Caco-2 (cell line): Measurements from ENCODE around the genes NPAS1 and GRIN2D.

DNA sequence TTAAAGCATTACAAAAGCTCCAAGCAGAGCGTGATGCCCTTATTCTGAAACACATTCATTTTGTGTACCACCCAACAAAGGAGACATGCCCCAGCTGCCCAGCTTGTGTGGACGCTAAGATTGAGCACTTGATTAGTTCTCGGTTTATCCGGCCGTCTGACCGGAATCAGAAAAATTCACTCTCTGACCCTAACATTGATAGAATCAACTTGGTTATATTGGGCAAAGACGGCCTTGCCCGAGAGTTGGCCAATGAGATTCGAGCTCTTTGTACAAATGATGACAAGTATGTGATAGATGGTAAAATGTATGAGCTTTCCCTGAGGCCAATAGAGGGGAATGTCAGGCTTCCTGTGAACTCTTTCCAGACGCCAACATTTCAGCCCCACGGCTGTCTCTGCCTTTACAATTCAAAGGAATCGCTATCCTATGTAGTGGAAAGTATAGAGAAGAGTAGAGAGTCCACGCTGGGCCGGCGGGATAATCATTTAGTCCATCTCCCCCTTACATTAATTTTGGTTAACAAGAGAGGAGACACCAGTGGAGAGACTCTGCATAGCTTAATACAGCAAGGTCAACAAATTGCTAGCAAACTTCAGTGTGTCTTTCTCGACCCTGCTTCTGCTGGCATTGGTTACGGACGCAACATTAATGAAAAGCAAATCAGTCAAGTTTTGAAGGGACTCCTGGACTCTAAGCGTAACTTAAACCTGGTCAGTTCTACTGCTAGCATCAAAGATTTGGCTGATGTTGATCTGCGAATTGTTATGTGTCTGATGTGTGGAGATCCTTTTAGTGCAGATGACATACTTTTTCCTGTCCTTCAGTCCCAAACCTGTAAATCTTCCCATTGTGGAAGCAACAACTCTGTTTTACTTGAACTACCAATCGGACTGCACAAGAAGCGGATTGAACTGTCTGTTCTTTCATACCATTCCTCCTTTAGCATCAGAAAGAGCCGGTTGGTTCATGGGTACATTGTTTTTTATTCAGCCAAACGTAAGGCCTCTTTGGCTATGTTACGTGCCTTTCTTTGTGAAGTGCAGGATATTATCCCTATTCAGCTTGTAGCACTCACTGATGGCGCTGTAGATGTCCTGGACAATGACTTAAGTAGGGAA lies 59.8 kb downstream of the ARHGAP35 start:
- PRO-cap: no peak
- RRBS: no CpG with 5 or more reads among the region's 26 CpGs

DNA sequence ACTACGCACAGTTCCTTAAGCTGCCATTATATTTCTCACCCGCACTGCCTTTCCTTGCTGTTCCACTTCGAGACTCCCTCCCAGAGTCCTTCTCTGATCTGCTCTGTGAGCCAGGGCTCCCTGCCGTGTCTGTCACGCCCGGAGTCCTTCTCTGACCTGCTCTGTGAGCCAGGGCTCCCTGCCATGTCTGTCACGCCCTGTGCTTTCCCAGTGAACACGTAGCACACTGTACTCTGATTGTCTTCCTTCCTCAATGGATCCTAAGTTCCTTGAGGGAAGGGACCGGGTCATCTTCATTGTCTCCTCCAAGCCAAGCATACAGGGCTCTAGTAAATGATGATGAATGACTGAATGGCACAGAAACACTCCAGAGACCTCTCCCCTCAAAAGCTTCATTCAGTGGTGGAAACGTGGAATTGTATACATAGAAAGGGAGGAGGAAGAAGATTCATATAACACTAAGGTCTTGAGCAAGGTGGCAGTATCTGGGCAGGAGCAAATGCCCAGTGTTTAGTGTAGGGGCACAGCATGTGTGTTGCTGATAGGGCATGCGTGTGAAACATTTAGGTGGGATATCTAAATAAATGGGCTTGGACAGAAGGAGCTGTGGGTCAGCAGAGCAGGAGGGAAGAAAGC lies 51.8 kb upstream of the NPAS1 start:
- PRO-cap: no peak
- RRBS: no CpG with 5 or more reads among the region's 11 CpGs

- PRO-cap: no peak
- RRBS: 97% methylated on average over 3 of the region's 19 CpGs
Measured at GRCh38 chr19:46992978-46993467, 26.6 kb upstream of the NPAS1 start.

DNA sequence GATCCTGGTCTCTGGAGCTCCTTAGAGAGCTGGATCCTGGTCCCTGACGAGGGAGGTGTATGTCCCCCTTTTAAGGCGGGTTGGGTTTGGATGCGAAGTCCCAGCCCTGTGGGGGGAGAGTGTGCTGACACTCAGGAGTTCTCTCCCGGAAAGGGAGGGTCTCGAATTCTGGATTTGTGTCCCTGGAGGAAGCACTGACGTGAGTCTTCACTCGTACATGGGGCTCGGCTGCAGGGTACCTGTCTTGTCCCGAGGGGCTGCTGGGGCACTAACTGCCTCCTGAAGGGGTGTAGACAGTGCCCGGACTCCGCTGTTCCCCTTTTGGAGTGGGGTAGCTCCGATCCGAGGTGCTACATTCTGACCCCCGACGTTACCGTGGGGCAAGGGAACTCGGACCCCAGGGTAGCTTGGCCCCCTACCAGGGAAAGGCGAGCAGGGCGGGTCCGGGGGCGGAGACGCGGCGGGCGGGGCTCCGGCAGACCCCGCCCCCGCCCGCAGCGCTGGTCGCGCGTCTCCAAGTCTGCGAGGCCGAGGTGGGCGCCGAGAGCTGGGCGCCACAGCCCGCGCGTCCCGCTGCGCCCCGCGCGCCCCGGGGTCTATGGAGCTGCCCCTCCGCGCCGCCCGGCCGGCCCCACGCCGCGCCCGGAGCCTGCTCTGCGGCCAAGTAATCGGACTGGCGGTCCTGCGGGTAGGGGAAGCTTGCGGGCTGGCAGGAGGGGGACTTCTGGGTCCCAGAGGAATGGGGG lies at the start of gene NPAS1:
NPAS1 (plus strand) TSS at position 528 of the 746 bp plus-strand sequence.
- PRO-cap: unidirectional peak, plus-strand start at position 517 of the sequence
- RRBS: 6% methylated on average over 16 of the region's 61 CpGs

GRCh38 chr19:47051685-47052207 lies 3.3 kb upstream of the TMEM160 start:
- PRO-cap: no peak
- RRBS: no CpG with 5 or more reads among the region's 9 CpGs

- PRO-cap: no peak
- RRBS: no CpG with 5 or more reads among the region's 10 CpGs
Measured at GRCh38 chr19:47093644-47094331, 19.8 kb downstream of the ZC3H4 start.

DNA sequence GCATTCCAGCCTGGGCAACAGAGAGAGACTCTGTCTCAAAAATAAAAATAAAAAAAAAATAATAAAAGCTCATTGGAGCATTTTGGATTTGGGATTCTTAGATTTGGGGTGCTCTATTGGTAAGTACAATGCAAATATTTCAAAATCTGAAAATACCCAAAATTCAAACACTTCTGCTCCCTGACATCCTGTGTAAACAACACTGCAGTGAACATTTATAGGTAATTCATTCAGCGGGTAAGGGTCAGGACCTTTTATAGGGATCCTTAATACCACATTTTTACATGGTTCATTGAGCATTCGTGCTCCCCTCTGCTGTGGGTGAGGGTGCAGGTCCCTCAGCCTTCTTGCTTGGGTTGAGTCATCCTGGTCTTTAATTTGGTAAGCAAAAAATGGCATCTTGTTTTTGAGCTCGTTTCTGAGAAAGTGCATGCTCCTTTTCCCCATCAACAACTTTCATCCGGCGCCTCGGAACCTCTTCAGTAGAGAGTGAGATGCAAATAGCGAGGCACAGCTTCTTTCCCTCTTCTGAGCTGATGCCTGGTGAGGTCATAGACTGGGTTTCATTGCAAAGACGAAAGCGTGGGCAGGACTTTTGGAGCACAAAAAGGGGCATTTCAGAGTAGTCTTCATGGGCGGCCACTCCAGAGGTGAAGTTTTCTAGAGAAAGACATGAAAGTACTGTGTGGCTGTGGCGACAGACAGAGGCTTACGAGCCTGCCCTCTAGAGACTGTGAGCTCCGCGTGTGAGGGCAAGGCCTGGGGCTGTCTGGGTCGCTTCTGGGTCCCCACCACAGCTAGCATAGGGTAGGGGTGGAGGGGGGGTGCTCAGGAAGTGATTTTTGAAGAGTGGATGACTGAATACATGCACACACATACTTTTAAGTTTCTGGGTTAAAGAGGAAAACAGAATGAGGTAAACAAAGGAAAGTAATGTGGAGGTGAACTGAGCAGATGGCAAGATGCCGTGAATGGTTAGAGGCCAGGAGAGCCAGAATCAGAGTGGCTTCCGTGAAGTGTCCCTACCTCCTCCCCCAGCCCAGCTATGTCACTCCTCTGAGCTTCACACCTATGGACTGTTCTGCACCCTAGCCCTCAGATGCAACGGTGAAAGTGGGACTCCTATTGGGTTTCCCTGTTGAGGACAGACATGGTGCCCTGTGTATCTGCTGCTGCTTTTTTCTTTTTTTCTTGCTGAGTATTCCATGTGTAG lies 44.4 kb downstream of the BBC3 start:
- PRO-cap: no peak
- RRBS: no CpG with 5 or more reads among the region's 18 CpGs

- PRO-cap: no peak
- RRBS: 3% methylated on average over 18 of the region's 33 CpGs
Measured at GRCh38 chr19:47256626-47257007, 292 bp downstream of the CCDC9 start.

GRCh38 chr19:47336735-47337378 lies 4.9 kb downstream of the C5AR2 start:
- PRO-cap: no peak
- RRBS: no CpG with 5 or more reads among the region's 8 CpGs

GRCh38 chr19:47429760-47430849 lies 10.8 kb upstream of the MEIS3 start:
- PRO-cap: no peak
- RRBS: 66% methylated on average over 13 of the region's 80 CpGs

- PRO-cap: no peak
- RRBS: no CpG with 5 or more reads among the region's 9 CpGs
Measured at GRCh38 chr19:47488949-47489375, 4.9 kb upstream of the KPTN start.

- PRO-cap: no peak
- RRBS: no CpG with 5 or more reads among the region's 16 CpGs
Measured at GRCh38 chr19:47507809-47508706, 6.8 kb downstream of the NAPA start.

- PRO-cap: bidirectional peak, plus-strand start at chr19:47609681, minus-strand start at chr19:47609554
- RRBS: 3% methylated on average over 34 of the region's 53 CpGs
Measured at GRCh38 chr19:47609328-47609957, 509 bp downstream of the BICRA start.

GRCh38 chr19:47736260-47736715 lies 9.1 kb upstream of the NOP53 start:
- PRO-cap: no peak
- RRBS: no CpG with 5 or more reads among the region's 5 CpGs

- PRO-cap: no peak
- RRBS: no CpG with 5 or more reads among the region's 14 CpGs
Measured at GRCh38 chr19:47748973-47749777, 3.8 kb downstream of the NOP53 start.

DNA sequence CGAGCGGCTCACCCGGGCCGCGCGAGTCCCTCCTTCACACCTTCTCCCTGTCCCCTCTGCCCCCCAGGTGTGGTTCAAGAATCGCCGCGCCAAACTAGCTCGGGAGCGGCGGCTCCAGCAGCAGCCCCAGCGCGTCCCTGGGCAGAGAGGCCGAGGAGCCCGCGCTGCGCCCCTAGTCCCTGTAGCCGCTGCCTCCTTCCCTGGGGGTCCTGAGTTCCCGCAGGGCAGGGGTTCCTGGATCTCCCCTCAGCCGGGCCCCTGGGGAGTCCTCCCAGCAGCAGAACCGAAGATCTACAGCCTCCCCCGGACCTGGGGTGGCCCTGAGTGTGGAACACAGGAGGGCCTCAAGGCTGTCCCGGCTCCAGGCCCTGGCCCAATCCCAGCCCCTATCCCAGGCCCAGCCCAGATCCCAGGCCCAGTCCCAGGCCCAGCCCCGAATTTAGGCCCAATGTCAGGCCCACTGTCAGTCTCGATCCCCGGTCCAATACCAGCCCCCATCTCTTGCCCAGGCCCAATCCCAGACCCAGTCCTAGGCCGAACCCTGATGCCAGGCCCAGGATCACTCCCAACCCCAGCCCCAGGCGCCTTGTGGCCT lies 1.8 kb downstream of the TPRX2 start:
- PRO-cap: no peak
- RRBS: 88% methylated on average over 6 of the region's 29 CpGs

DNA sequence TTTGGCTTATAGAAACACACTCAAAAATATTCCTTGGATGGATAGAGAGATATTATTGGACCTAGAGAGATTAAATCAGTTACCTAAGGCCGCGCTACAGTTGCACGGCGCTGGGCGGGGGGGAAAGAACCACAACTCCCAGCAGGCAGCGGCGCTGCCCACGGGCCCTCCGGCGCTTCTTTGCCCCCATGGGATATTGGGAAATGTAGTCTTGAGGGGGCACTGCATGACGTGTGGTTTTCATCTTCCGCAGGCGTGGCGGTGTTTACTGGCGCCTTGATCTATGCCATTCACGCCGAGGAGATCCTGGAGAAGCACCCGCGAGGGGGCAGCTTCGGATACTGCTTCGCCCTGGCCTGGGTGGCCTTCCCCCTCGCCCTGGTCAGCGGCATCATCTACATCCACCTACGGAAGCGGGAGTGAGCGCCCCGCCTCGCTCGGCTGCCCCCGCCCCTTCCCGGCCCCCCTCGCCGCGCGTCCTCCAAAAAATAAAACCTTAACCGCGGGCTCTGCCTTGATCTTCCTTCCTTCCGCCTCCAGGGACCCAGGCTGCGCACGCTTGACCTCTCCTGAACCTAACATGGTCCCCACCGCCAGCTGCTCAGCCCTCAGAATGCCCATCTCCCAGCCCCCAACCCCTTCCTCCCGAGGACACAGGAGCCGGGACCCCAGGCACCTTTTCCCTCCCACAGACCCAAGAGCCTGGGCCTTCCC lies 4.9 kb downstream of the EMP3 start:
- PRO-cap: bidirectional peak, plus-strand start at position 289 of the sequence, minus-strand start at position 340 of the sequence; bidirectional peak, plus-strand start at position 518 of the sequence, minus-strand start at position 397 of the sequence
- RRBS: no CpG with 5 or more reads among the region's 43 CpGs

- PRO-cap: no peak
- RRBS: no CpG with 5 or more reads among the region's 5 CpGs
Measured at GRCh38 chr19:48379065-48379434, 12.3 kb downstream of the KDELR1 start.

GRCh38 chr19:48393370-48394194 lies at the start of gene GRIN2D:
GRIN2D (plus strand) TSS chr19:48393668.
- PRO-cap: no peak
- RRBS: 25% methylated on average over 8 of the region's 39 CpGs

DNA sequence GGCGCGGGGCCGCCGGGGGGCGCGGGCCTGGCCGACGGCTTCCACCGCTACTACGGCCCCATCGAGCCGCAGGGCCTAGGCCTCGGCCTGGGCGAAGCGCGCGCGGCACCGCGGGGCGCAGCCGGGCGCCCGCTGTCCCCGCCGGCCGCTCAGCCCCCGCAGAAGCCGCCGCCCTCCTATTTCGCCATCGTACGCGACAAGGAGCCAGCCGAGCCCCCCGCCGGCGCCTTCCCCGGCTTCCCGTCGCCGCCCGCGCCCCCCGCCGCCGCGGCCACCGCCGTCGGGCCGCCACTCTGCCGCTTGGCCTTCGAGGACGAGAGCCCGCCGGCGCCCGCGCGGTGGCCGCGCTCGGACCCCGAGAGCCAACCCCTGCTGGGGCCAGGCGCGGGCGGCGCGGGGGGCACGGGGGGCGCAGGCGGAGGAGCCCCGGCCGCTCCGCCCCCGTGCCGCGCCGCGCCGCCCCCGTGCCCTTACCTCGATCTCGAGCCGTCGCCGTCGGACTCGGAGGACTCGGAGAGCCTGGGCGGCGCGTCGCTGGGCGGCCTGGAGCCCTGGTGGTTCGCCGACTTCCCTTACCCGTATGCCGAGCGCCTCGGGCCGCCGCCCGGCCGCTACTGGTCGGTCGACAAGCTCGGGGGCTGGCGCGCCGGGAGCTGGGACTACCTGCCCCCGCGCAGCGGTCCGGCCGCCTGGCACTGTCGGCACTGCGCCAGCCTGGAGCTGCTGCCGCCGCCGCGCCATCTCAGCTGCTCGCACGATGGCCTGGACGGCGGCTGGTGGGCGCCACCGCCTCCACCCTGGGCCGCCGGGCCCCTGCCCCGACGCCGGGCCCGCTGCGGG lies 2.8 kb upstream of the GRWD1 start:
- PRO-cap: no peak
- RRBS: 98% methylated on average over 55 of the region's 136 CpGs